Placental epithelial cell (primary cell): ENCODE results near the genes FER and NREP.

DNA sequence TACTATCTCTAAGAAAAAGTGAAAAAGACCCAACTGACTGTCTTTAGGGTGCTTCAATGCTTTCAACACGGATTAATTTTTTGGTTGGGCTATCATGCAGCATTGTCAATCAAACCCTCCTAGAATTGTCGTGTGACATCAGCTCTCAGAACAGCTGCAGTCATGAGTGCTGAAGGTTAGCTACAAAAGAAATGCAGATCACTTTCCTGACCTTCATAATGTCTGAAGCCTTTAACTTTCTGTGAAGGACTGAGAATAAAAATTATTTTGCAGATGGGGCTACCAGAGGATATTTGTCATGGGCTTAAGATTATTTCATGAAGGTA is 107.9 kb upstream of the EFNA5 start:
- CAGE, long polyA plus RNA, result no peak

GRCh38 chr5:107869414-107870044 is 198.8 kb upstream of the EFNA5 start:
- CAGE, long polyA plus RNA, result no peak

- CAGE, long polyA plus RNA, result no peak
These were observed 170.3 kb downstream of the FBXL17 start for GRCh38 chr5:108211317-108212344.

DNA sequence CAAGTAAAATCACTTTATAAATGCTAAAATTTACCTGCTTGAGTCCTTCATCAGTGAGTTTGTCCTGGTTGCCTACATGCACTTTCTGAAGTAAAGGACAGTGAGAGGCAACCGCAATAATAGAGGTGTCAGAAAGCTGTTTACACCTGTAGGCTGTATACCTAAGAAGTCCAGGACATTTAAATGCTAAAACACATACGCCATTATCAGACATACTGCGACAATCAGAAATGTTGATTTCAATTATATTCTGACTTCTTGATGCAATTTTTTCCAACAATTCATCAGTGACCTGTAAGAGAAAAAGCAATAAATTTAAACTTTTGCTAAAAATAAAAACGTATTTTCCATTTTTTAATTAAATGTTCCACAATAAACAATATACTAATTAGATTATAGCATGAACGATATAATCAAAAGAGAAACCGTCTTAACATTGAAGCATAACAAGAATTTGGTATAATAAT is 17.2 kb downstream of the FBXL17 start:
- CAGE, long polyA plus RNA, result no peak

GRCh38 chr5:108747541-108748141 is at the start of gene FER:
TSS of gene FER (plus strand) at chr5:108747897.
- CAGE, long polyA plus RNA, result no peak

DNA sequence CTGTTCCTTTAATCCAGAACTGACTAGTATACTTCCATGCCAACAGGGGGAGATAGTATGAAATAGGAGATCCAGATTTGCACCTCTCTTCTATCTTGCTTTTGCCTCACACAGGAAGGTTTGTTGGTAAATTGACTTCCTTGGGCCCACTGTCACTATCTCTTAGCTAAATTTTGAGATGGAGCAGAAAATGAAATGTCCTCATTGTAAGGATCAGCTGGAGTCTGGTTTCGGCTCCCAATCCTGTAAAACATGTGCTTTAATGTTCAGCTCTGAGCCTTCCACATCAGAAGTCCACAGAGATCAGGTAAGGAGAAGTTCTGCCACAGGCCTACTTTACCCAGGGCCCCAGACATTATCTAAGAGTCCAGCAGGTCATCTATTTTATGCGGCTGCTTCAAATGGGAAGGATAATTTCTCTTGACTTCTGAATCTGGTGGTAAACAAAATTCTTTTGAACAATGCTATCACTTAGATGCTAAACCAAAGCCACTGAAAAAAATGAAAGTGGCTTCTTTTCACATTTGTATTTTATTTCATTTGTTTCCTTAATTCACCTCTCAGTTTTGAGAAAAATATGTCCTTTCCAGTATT is 176.9 kb downstream of the FER start:
- CAGE, long polyA plus RNA, result no peak

DNA sequence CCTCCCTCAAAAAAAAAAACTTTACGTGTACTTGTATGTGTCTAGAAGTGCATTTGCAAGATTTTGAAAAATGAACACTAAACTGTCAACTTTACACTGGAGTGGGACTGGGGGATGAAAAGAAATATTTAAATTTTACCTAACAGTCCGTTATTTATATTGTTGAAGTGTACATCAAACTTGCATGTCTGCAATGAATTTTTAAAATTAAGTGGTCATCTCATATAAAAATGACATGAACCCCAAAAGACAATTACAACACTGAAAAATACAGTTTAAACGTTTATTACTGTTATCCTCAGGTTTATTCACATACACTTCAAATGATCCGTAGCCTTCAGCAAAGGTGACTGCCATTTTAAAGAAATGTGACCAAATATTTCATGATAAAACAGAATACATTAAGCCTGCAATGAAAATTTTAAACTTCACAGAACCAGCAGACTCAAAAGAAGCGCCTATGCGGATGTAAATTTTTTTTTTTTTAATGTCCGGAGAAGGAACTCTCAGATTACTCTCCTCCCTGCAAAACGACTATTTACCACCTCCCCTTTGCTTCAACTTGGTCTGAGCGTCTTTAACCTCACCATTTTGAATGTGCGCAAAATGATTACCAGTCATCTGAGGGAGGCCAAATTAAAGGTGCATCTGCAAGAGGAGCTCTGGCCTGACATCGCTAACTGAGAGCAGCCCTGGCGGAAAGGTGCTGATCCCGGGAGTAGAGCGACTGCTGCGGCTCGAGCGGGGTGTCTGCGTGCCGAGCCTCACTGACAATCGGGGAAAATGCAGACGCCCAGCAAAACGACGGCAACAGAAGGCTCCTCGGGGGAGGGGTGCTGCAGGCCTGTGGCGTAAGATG is 1.0 kb downstream of the PJA2 start:
- CAGE, long polyA plus RNA, result no peak

DNA sequence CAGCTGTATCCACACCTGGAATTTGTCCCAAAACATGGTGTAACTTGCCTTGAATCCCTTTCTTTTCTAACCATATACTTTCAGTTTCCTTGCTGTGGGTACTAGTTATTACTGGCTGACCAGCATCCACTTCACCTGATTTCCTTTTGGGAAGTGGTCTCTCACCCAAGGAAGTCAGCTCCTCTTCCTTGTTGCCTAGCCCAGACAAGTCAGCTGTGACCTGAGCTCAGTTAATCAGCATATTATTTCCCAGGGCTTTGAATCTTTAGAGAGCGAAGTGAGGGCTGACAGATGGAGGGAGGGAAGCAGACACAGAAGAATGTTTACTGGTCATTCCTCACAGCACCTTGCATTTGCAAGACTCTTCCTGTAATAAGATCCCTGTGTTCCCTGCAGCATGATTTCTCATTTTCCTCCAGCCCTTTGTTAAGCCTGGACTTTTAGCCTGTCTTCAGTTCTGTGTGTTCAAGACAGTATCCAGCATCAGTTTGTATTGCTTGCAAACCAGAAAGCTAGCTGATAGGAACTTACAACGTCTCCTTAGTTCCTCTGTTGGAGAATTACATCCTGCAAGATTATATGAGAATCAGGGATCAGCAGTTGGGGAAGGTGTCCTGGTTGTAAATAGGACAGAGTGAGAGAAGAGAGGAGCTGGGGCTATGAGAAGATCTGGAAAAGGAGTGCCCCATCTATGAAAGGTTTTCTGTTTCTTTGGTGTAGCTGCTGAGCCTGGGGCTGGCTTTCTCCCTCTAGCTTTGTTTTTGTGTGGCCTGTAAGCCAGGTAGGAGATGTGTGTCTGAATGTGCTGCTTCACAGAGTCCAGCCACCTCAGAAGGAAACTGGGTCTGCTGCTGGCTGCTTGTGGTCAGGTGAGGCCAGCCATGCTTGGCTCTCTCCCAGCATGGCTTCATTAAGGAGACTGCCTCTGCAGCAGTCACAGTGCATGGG is 50.2 kb downstream of the MAN2A1 start:
- CAGE, long polyA plus RNA, result no peak

DNA sequence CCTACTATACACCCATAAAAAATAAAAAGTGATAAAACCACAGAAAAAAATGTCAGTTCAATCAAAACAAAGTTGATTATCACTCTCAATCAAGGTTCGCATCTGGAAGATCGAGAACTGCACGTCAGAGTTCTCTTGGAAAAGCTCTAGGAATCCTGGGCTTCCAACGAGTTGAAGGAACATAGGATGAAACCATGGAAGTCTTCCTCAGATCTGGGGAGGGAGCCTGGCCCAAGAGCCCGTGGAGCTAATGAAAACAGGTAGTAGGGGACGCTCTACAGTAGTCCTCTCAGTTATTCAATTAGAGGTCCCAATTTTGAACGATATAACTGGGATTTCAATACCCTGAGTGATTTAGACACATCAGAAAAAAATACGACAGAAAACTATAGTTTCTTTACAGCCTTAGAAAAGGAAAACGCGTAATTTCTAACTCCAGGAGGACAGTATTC is 793 bp upstream of the SLC25A46 start:
- CAGE, long polyA plus RNA, result no peak

DNA sequence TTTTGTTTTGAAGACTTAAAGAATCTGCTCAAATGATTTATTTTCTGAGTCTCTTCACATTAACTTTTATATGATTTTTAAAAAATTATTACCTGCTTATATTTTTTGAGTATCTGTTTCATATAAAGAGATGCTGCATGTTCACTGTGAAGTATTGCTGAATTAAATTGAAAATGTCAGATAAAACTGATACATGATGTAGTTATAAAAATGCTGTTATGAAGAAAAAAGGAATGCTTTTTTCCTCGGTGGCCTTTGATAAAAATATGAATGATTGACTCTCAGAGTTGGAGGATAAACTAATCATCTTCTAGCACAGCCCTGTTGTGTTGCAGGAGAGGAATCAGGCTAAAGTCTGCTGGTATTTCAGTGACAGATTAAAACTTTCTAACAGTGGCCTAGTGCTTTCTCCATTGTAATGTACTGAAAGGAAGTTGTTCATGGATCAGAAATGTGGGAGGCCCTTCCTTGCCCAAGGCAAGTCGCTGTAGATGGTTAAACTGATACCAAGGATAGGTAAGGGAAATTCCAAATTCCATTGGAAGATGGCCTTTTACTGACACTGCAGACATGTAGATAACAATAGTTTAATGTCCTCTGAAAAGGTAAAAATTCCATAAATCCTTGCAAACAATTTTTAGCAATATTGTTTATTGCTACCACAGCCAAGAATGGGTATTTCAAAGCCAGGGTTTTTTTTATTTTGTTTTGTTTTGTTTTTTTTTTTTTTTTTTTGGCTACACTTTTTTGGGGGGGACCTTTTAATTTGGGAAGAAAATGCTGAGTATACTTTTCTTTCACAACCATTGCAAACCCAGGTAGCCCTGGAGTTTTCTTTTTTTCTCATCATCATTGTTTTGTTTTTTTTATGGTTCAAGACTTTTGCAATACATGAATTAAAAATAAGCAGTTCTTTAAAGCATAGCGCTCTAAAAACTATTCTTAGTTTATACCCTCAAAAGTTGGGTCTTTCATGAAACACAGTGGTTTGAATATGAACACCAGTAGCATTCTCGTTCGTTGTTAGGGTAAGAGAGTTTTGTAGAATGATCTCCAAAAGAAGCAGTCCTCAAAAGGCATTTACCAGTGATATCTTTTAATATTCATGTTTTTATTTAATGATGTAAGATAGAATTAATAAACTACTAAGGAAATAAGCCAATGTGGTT is 35.4 kb downstream of the WDR36 start:
- CAGE, long polyA plus RNA, result no peak

- CAGE, long polyA plus RNA, result no peak
These were observed 5.5 kb downstream of the CAMK4 start for GRCh38 chr5:111229647-111230100.

DNA sequence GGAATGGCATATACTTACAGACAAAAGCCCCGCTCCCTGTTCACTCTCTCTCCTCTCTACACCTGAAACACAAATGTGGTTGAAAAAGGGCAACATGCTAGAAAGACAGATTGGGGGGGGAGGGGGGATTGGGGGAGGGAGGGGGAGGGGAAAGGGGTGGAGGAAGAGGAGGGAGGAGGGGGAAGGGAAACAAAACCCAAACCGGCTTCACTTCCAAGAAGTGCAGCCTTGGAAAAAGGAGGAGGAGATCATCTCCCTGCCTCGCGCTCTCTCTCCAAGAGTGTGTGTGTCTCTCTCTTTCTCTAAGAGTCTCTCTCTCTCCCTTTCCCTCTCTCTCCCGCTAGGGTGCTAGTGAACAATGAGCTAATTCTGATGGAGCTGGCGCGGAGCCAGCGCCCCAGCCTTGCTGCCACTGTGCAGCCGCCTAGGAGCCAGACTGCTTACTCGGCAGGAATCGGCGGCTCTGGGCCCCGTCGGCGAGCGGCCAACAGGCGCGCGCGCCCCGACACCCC is at the start of gene NREP:
Gene NREP, minus strand, starts transcription at position 77 of the 512 bp plus-strand sequence.
- CAGE, long polyA plus RNA, result no peak

DNA sequence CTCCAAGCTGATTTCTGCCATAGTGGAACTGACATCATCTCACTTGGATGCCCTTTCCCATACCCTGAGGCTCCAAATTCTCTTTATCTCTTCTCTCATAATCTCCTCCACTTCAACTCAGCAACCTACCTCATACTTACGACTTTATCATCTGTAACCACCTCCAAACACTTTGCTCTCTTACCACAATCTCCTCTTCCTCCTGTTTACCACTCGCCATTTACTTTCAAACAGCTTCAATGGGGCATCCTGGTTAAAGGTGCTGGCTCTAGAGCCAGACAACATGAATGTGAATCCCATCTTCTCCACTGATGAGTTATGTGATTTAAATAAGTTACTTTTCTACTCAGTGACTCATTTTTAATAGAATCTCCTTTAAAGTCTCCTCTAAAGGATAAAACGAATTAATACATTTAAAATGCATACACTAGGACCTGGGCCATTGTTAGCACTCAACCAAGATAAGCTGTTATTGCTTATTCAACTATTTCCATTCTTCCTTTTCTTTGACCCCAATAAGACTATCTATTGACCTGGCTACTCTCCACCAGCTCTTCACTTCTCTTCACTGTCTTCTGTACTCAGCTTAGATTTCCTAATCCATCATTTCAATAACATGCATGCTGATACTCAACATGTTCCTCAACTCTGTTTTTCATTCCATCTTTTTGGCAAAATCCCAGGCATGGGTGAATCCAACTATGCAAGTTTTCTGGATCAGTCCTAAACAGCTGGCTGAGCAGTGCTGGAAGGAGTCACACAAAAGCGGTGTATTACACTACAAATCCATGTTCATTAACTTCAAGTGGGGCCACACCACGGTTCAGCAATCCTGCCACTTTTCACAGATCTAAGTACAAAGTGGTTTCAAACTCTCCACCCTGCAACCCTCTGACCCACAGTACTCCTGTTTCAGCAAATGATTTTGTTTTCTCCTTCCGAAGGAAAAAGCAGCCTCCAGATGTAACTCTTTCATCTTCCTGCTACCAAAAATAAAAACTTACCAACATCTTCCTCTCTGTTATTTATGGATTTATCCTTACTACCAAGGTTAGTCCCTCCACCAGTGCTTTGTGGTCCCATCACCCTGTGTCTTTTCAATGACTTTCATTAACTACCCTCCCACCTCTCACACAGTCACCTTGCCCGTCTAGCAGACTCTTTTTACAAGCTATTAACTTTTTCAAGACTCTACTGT is 222.7 kb downstream of the EPB41L4A start:
- CAGE, long polyA plus RNA, result no peak

- CAGE, long polyA plus RNA, result no peak
These were observed 160.0 kb downstream of the EPB41L4A start for GRCh38 chr5:112258872-112259614.

DNA sequence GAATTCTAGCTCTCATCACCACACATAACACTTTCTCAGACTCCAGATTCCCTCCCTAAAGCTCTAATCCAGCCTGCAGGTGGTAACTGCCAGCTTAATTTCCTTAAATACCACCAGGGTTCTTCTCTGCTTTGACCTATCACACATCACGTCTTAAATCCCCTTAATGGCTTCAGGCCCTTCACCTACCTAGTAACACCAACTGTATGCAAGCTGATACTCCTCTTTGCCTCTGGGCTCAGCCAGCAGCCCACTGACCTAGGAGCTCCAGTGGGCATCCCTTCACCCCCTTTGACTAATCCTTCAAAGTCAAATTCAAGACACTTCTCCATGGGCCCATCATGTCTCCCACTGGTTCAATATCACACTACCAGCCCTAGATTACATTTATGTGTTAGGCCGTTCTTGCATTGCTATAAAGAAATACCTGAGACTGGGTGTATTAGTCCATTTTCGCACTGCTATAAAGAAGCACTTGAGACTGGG is 19.5 kb downstream of the EPB41L4A start:
- CAGE, long polyA plus RNA, result no peak

GRCh38 chr5:113043405-113044175 is 67.0 kb downstream of the DCP2 start:
- CAGE, long polyA plus RNA, result no peak

DNA sequence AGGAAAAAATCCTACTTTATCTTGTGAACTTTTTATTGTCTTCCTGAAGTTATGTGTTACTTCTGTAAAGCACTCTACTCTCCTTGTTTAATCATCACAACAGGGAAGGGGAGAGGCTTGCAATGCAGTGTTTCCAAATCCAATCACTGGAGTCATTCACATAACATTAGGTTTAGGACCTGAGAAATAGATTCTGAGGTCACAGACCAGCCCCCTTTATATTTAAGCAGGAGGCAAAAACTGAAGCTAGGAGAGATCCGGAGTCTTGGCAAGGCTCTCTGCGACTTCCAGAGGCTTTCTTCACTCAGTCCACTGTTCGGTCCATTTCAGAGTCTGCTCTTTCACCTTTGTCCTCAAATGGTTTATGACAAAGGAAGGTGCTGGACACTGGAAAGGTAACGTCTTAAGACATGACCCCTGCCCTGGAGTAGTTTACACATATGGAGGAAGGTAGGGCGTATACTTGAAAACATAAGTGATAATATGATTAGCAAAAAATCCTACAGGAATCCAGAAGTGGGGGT is 188.0 kb downstream of the TSSK1B start:
- CAGE, long polyA plus RNA, result no peak

GRCh38 chr5:113292576-113292903 is 142.2 kb downstream of the TSSK1B start:
- CAGE, long polyA plus RNA, result no peak

GRCh38 chr5:113292904-113293637 is 141.7 kb downstream of the TSSK1B start:
- CAGE, long polyA plus RNA, result no peak

DNA sequence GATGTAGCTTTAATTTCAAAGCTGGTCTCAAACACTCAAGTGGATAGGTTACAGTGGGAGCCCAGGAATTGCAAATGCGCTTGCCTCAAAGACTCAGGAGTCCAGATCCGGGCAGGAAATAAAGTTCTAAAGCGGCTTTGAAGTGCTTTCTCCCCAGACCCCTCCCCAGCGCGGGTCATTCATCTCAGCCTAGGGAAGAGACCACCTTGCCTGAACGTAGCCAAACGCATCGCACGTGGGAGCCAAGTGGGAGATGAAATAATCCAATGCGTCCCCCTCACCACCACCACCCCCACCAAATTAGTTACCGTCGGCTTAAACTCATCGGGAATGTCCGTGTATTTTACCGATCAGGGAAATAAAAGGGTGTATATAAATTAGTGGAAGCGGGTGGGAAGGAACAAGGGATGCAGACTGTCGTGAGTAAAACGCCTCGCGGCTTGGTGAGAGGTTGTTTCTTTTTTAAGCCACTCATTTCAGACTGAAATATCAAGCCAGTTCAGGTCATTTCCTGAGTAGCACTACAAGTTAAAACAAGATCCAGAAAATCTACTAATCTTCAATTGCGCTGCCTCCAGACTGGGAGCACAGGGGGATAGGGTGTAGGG is 141.0 kb downstream of the TSSK1B start:
- CAGE, long polyA plus RNA, result no peak